HCT116 (cell line): ENCODE data around the genes OR2L13 and OR2T10.

GRCh38 chr1:246244675-246245276 is 262.3 kb downstream of the SMYD3 start:
- RRBS, result no CpG with 5 or more reads among the region's 4 CpGs

GRCh38 chr1:246269732-246270238 is 237.3 kb downstream of the SMYD3 start:
- RRBS, result no CpG with 5 or more reads among the region's 5 CpGs

DNA sequence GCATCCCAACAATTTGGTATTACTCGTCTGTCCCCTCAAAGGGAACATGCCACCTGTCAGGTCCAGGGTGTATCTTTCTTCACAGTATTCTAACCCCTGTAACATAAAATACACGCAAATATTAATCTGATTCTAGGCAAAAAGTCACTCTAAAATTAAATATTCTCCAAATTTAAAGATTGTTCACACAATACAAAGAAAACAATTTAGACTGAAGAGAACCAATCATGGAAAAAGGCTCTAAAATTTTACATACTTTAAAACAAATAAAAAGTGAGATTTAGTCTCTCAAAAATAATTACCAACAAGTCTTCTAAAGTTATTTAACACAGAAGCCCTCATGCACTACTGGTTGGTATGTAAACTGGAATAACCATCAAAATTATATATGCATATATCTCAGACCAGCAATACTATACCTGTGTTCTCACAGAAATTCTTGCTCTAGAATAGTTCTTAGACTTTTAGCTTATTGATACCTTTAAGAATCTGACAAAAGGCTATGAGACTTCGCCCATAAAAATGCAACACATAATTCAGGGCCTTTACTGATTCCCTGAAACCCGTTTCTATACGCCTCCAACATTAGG is 29.1 kb downstream of the AHCTF1 start:
- RRBS, result no CpG with 5 or more reads among the region's 5 CpGs

GRCh38 chr1:246925790-246926553 is 5.8 kb downstream of the AHCTF1 start:
- RRBS, result no CpG with 5 or more reads among the region's 6 CpGs

- RRBS, result no CpG with 5 or more reads among the region's 4 CpGs
Measured at GRCh38 chr1:246961744-246962137, 30.0 kb upstream of the AHCTF1 start.

GRCh38 chr1:247139665-247140399 is 32.0 kb downstream of the ZNF124 start:
- RRBS, result no CpG with 5 or more reads among the region's 1 CpG

DNA sequence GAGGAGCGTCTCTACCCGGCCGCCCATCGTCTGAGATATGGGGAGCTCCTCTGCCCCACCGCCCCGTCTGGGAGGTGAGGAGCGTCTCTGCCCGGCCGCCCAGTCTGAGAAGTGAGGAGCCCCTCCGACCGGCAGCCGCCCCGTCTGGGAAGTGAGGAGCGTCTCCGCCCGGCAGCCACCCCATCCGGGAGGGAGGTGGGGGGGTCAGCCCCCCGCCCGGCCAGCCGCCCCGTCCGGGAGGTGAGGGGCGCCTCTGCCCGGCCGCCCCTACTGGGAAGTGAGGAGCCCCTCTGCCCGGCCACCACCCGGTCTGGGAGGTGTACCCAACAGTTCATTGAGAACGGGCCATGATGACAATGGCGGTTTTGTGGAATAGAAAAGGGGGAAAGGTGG is 48.6 kb upstream of the ZNF124 start:
- RRBS, result no CpG with 5 or more reads among the region's 29 CpGs

GRCh38 chr1:247243433-247243897 is 71.6 kb upstream of the ZNF124 start:
- RRBS, result no CpG with 5 or more reads among the region's 6 CpGs

GRCh38 chr1:247323225-247323721 is 8.4 kb downstream of the ZNF496 start:
- RRBS, result no CpG with 5 or more reads among the region's 7 CpGs

DNA sequence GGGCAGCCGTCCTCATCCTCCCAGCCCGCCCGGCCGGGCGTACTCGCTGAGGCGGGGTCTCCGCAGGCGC is 337 bp downstream of the ZNF496 start:
- RRBS, result 1% methylated on average over 6 of the region's 9 CpGs

- RRBS, result 94% methylated on average over 7 of the region's 35 CpGs
Measured at GRCh38 chr1:247347468-247348398, 16.1 kb upstream of the ZNF496 start.

- RRBS, result no CpG with 5 or more reads among the region's 11 CpGs
Measured at GRCh38 chr1:247411540-247412024, 4.4 kb upstream of the NLRP3 start.

DNA sequence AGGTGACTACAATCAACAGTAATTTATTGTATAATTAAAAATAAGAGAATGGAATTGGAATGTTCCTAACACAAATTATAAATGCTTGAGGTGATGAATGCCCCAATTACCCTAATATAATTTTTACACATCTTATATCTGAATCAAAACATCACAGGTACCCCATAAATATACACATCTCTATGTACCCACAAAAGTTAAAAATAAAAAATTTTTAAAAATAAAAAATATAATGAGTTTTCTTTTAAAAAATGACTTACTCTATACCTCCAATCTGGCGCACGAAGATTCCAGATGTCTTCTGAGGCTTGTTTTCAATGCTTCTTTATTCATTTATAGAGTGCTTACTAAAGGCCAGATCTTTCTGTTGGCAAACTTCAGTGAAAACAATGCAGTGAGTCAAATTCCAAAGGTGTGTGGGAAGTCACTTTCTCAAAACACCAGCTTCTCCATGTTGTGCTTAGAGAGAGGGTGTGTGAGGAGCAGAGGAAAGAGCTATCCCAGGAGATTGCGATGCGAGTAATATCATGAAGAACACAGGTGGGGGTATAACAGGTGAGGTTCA is 5.0 kb downstream of the OR14A16 start:
- RRBS, result no CpG with 5 or more reads among the region's 4 CpGs

DNA sequence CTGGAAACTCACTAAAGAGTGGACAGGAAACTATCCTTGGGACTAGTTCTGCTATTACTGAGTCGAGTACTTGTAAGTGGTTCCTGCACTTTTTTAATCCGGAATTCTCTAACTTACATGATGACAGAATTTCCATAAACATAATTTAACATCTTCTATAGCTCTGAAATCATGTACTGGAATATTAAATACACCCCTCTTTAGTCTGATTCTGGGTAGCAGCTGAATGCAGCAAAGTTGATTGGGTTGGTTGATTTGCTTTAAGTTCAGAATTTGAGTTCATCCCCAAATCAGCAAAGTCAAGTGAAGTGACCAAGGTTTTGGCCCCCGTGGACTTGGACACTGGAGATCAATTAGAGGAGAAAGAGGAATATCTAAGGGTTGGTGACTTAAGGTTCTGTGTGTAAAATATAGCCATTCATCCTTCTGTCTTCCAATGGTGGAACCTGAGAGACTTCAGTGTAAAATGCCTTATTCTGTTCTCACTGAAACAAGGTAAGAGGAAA is at the start of gene OR2L13:
TSS of gene OR2L13 (plus strand) at position 425 of the 506 bp plus-strand sequence.
- RRBS, result no CpG with 5 or more reads among the region's 3 CpGs

DNA sequence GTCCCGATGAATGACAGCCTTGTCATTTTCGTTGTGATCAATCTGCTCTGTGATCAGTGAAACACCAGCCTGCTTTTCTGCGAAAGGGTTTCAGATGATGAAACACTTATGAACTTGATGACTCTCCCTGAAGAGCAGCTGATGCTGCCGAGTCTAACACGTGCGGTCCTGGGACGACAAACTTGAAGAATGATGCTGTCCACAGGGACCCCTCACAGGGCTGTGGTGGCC is at the start of gene OR2T10:
TSS of gene OR2T10 (minus strand) at position 142 of the 231 bp plus-strand sequence.
- RRBS, result no CpG with 5 or more reads among the region's 7 CpGs

- RRBS, result no CpG with 5 or more reads among the region's 5 CpGs
Measured at GRCh38 chr1:248788232-248788741, 32.7 kb upstream of the LYPD8 start.

DNA sequence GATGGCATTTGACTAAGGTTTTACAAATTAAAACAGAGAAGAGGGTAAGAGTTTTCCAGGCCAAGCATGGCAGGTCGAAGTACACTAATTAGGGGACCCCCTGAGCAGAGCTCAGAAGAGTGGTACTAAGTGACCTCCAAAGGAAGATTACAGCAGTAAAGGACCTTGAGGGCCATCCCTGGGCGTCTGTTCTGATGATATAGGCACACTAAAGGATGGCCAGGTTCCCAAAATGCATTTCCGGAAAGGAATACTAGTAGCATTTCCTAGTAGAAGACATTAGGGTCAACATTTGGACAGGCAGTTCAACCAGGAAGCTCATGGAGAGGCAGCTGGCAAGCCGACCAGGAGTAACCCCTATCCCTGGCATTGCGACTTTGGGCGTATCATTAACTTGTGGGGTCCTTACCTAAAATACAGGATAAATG is 634 bp upstream of the ZNF672 start:
- RRBS, result no CpG with 5 or more reads among the region's 6 CpGs

DNA sequence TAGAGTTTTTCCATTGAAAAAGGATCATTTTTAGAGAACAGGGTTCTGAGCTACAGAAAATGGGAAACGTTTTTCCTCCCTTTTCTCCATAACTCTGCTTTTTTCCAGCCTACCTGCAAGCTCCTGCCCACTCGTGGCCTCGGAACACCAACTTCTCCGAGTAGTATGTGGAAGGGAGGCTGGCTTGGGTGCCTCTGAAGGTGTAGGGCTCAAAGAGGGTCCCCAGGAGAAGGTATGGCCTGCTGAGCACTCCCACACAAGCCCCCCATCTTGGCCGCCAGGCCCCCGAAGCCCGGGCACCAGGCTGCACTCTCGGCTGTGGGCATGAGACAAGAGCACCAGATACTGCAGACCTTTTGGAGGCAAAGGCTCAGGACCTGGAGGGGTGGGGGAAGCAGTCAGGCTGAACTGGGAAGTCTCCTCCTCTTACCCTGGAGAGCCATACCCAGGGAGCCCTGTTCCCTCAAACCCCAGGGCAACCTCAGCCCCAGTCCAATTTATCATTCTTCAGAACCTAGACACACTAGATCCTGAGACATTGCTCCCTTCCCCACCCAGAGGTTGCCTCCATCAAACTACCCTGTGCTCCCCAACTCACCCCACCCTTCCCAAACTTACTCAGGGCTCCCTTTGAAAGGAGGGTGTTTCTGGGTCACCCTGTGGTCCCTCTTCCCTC is 1.6 kb downstream of the ZNF692 start:
- RRBS, result no CpG with 5 or more reads among the region's 8 CpGs